Hair follicular keratinocyte (primary cell): ENCODE results near the genes ANKRD62 and SEH1L.

DNA sequence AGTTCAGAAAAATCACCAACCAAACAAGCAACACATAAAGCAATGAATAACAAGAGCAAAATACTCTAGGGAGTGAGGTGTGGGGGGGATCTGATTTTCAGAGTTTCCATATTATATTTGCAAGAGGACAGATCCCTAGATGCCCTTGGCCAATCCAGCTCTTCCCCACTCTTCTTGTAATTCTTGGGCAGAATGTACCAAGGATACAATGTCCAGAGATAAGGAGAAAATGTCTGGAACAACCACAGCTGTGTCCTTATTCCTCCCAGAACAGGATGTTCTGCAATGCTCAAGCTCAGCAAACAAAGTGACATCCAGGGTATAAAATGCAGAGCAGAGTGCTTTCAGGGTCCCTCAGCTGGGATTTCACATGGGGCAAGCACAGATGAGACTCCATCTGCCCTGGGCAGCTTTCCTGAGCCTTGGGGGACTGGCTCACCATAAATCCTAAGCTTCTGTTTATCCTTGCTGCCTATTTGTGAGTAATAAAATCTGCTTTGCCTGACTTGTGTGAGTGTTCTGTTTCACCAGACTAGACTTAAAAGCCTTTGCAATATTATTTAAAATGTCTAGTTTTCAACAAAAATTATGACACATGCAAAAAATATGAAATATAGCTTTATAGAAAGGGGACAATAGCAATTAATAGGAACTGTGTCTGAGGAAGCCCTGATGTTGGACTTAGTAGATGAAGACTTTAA, 127.4 kb downstream of the VAPA start:
- RAMPAGE, long total RNA, result no peak

- RAMPAGE, long total RNA, result no peak
Measured at GRCh38 chr18:11110431-11110953, 38.9 kb downstream of the PIEZO2 start.

- RAMPAGE, long total RNA, result no peak
Measured at GRCh38 chr18:11366289-11366825, 217.0 kb upstream of the PIEZO2 start.

DNA sequence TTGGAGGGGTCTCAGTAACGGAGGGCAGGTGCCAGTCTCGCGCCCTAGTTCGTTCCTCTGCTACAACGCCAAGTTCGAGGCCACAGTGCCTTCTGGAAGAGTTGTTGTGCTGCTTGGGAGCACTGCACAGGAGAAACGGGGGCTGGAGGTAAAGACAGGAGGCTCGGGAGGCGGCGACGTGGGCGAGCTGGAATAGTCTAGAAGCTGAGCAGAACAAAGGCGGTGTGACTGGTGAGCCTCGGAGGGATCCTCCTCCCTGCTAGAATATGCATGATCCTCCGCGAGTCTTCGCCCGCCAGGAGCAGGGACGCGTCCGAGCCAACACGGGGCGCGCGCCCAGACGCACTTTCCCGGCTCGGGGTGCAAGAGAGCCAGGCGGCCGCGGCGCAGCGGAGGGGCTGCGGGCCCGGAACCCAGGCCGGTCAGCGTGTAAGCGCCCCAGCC, 62.2 kb downstream of the GNAL start:
- RAMPAGE, long total RNA, result no peak

DNA sequence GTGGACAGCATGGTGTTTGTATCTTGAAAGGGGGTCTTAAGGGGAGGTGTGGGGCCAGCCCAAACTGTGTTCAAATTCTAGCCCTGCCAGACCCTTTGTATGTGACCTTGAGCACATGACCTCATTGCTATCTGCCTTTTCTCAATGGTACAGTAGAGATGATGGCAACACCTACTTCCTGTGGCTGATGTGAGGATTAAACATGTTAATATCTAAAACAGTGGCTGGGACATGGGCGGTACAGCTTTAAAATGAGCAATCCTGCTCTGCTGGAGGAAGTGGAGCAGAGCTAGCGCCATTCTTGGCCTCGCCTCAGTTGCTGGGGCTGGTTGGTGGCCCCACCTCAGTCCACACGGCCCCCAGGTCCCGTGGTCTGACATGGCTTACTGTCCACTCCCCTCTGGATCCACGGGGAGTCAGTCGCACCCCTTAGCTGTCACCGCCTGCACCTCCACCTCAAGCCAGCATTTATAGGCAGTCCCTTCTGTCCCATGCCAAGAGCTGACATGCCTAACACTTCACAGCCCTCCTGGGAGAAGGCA, 71.8 kb downstream of the GNAL start:
- RAMPAGE, long total RNA, result no peak

GRCh38 chr18:11813613-11813894, 37.7 kb upstream of the CHMP1B start:
- RAMPAGE, long total RNA, result no peak

DNA sequence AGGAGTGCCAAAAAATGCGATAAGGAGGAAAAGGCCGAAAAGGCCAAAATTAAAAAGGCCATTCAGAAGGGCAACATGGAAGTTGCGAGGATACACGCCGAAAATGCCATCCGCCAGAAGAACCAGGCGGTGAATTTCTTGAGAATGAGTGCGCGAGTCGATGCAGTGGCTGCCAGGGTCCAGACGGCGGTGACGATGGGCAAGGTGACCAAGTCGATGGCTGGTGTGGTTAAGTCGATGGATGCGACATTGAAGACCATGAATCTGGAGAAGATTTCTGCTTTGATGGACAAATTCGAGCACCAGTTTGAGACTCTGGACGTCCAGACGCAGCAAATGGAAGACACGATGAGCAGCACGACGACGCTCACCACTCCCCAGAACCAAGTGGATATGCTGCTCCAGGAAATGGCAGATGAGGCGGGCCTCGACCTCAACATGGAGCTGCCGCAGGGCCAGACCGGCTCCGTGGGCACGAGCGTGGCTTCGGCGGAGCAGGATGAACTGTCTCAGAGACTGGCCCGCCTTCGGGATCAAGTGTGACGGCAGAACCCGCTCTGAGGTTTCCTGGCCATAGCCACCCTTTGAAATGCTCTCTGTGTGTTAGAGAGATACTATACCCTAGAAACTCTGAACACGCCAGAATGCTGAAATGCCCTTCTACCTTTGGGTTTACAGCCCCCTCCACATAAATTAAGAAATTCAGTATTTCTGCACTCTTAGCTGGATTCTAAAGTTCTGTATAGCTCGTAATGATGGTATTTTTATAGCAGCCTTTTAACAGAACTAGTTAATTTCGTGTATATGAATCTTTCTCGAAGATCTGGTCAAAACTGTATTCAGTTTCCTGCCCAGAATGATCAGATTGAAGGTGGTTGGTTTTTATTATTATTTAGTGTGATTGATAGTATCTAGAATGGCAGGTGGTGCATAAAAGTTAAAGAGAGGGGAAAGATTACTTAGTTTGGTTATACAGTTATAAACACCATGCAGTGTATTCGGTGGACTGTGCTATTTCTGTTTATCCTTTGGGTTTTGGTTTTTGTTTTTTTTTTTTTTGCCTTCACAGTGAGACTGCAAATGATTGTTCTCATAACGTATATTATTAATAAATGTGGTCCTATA, 718 bp downstream of the CHMP1B start:
- RAMPAGE, long total RNA, result no peak

GRCh38 chr18:11955115-11956185, 25.9 kb upstream of the IMPA2 start:
- RAMPAGE, long total RNA, result no peak

- RAMPAGE, long total RNA, result no peak
Measured at GRCh38 chr18:11994223-11995490, 13.3 kb downstream of the IMPA2 start.

DNA sequence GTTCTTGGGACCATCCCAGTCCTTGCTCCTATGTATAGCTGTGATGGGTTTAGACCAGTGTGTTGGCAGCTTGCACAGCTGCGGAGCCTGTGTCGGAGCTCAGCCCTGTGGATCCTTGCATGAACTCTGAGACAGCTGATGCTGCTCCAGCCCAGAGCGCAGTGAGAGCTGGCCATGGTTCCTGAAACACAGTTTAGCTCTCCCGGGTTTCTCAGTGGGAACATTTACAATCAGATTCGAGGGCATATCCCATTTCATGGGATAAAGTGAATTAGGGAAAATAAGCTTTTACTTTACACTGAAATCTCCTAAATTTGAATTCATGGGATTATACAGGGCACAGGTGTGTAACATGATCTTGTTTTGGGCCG, 17.0 kb downstream of the IMPA2 start:
- RAMPAGE, long total RNA, result no peak

- RAMPAGE, long total RNA, result no peak
Measured at GRCh38 chr18:12014734-12015629, 33.7 kb downstream of the IMPA2 start.

DNA sequence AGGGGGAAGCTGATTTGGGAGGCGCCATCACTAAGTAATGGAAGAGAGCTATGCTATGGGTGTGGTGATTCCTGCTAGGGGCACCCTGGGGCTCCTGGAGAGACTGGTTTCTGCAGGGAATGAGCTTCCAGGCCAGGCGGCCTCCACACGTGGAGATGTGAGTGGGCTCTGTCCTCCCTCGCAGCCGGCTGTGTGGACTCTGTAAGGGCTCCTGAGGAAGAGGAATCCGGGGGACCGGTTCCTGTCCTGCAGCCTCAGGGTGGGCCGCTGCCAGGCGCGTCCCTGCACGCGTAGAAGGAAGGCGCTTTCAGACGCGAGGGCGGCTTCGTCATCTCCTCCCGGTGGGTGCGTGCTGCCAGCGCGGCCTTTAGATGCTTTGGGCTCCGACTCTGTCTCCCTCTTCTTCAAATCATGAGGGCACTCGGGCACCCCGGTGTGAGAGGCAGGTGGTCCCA, 55.5 kb upstream of the ANKRD62 start:
- RAMPAGE, long total RNA, result no peak

- RAMPAGE, long total RNA, result no peak
Measured at GRCh38 chr18:12076243-12076938, 17.3 kb upstream of the ANKRD62 start.

DNA sequence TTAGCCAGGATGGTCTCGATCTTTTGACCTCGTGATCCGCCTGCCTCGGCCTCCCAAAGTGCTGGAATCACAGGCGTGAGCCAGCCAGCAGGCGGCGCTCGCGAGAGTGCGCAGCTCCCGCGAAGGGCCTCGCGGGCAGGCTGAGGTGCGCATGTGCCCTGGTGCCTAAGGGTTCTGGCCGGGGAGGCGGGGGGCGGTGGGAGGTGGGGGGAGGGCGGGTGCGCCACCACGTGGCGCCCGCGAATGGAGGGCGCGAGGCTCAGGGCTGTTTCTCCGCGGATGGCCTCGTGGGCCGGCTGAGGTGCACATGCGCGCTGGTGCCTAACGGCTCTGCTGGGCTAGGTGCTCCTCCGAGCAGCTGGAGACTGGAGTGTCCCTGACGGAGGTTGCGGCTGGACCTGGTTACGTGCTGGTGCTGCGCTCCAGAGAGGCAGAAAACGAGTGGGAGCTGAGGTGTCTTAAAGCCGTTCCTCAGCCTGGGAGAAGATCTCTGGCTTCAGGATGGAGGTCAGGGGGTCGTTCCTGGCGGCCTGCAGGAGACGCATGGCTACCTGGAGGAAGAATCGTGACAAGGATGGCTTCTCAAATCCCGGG, at the start of gene ANKRD62:
Gene ANKRD62 (plus strand): TSS at position 327 of the 594 bp plus-strand sequence.
- RAMPAGE, long total RNA, result no peak

GRCh38 chr18:12121135-12121917, 27.7 kb downstream of the ANKRD62 start:
- RAMPAGE, long total RNA, result no peak

GRCh38 chr18:12327808-12328376, 19.9 kb downstream of the TUBB6 start:
- RAMPAGE, long total RNA, result no peak

- RAMPAGE, long total RNA, result no peak
Measured at GRCh38 chr18:12544457-12544656, 113.5 kb downstream of the SPIRE1 start.

DNA sequence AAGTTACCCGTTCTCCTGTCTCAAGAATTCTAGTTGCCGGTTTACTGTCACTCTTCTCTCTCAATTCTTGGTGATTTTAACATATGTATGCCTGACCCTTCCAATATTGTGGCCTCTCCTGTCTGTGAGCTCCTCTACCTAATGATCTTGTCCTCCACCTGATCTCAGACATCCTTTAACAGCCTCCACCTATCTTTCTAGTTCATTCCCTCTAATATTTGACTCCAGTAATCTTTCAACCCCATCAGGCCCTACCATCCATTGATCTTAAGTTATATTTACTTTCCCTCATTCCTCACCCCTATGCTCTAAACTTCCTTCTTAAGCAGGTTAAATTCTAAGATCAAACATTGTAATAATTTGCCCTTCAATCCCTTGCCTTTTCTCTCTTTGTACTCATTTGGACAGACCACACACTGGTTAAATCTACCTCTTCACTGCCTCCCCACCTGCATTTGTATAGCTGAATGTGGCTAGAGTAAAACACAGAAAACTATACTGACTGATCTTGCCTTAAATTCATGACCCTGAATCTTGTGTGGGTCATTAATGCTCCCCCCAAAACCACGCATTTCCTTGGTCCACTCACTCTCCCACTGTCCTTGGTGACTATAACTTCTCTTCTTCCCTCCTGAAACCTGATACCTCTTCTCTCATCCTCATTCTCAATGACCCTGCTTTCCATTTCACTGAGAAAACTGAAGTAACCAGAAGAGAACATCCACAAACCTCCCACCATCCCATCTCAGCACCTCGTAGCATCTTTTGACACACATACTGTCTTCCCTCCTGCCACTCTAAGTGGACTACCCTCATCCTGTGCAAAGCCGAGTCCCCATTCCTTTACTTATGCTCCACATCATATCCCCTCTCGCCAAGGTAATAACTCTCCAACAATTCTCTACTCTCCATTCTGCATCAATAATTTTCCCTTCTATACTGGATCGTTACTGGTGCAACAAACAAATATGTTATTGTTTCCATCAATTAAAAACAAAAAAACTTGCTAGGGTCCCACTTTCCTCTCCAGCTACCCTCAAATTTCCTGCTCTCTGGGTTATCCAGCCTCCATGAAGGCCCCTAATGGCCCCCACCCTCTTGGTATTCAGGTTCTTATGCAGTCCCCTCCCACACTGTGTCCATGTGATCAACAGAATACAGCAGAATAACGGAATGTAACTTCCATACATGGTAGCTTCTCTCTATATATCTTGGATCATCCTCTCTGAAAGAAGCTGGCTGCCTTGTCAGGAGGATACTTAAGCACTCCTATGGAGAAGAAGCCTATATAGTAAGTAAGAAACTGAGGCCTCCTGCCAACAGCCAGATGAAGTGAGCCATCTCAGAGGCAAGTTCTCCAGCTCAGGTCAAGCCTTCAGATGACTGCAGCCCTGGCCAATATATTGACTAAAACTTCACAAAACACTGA, 47.2 kb downstream of the SPIRE1 start:
- RAMPAGE, long total RNA, result no peak

DNA sequence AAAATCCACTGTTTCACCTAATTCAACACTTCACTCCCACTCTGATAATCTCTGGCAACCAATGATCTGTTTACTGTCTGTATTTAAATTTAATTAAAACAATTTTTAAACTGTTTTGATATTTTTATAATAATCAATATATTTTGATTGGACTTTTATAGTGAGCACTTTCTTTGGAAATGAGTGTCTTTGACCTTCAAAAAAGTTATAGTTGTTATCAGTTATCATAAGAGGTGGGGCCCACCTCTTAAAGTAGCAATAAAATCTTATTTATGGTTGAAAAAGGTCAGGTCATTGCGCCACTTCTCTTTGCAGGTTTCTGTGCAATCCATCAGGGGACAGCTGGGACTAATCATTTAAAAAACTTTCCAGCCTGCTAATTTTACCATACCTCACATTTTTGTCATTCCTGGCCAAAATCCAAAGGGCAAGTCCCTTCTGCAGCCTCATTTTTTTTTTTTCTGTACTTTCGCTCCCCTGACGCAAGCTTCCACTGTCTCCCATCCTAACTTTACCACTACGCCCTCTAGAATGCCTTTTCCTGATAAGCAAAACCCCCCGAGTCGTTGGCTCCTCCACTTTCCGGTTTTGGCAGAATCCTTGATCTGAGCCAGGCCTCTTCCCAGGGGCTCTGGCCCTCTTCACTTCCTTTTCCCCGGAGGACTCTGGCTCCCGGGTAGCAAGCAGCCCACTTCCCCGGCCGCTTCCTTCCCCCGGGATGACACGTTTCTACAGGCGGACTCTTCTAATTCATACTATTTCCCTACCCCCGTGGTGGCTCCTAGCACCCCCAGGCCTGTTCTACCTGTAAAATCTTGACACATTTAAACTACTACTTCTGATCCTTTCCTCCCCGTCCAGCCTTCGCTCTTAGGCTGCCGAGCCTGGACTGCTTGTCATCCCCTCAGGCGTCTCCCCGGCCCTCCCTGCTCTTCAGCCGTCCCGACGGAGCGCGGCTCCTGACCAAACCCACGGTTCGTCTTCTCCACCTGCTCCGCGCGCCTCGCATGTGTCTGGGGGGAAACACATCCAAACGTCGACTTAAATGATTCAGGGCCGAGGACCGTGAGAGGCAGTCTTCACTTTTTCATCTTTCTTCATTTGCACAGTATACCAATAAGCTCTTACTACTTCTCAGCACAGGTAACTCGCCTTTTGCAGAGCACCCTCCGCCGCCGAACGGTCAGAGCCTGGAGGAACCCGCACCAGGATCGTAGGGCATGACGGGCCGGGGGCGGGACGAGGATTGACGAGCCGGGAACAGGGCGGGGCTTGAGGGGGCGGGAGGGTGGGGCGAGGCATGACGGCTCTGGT, 870 bp upstream of the SEH1L start:
- RAMPAGE, long total RNA, result no peak

- RAMPAGE, long total RNA, result start-site peak on the plus strand at chr18:12948007-12948049, 168 and 14 reads in 2 replicates
Measured at GRCh38 chr18:12947798-12948989, at the start of gene SEH1L. Gene SEH1L (plus strand): TSS chr18:12948011.